Umbilical cord (tissue), 2 donors: ENCODE measurements around a stretch of chr1.

GRCh38 chr1:116687651-116688074, 20.1 kb upstream of the IGSF3 start:
- RAMPAGE, long total RNA: no peak

GRCh38 chr1:116696578-116696999, 29.1 kb upstream of the IGSF3 start:
- RAMPAGE, long total RNA: no peak

DNA sequence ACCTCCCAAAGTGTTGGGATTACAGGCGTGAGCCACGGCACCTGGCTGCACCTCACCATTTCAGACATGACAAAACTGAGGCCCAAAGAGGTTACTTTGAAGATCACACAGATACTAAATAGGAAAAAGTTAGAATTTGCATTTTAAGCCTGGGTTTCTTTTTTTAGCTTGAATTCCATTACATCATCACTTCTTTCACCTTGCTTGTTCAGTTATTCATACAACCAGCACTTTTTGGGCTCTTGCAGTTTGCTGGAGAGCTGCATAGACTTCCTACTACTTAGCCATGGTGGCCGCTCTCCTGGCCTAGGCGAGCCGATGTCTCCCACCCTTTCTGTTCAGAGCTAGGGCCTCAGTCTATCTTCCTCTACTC, 16.3 kb upstream of the CD2 start:
- RAMPAGE, long total RNA: no peak

- RAMPAGE, long total RNA: no peak
Observed at GRCh38 chr1:116769192-116769420, 14.9 kb downstream of the CD2 start.

GRCh38 chr1:116769445-116770280, 15.4 kb downstream of the CD2 start:
- RAMPAGE, long total RNA: no peak

GRCh38 chr1:116800651-116801226, 46.5 kb downstream of the CD2 start:
- RAMPAGE, long total RNA: no peak

DNA sequence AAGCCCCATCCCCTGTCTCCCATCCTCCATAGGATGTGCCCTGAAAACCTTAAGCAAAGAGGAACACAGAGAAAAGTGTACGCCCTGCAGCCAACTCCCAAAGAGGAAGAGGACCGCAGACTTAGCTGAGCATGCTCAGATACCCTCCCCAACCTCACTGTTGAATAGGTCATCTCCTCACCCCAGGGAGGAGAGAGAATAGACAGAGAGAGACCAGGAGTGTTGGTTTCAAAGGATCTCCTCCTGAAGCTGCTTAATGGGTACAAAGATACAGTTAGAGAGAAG, 50.5 kb downstream of the CD2 start:
- RAMPAGE, long total RNA: no peak

DNA sequence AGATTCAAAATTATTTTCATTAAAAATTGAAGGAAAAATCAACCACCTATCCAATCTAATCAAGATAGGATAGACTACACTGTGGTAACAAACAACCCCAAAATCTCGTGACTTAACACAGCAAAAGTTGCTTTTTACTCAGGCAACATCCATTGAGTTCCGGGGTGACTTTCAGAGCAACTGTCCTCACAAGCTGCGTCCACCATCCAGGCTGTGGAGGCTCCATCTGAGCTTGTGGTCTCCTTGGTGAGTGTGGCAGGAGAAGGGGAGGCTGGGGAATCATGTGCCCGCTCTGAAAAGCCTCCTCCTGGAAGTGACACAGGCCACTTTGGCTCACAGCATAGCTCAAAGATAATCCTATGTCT, 52.4 kb downstream of the CD2 start:
- RAMPAGE, long total RNA: no peak

- RAMPAGE, long total RNA: no peak
Observed at GRCh38 chr1:116879596-116879910, 30.2 kb upstream of the PTGFRN start.

DNA sequence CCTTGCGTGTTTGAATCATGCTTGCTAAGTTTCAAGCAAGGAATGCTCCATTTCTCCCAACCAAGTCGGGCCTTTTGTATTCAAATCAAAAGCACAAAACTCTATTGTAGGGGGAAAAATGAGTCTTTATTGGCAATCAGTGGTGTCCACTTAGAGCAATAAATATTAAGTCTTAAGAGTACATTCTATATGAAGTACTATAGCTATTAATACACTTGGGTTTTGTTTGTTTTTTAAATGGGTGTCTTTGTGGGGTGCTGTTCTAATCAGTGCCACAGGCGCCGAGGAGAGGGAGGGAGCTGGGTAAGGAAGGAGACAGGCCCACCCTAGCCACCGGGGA, 704 bp upstream of the PTGFRN start:
- RAMPAGE, long total RNA: no peak

- RAMPAGE, long total RNA: no peak
Observed at GRCh38 chr1:117060964-117061365, 839 bp downstream of the TTF2 start.

GRCh38 chr1:117092977-117093750, 28.4 kb downstream of the TRIM45 start:
- RAMPAGE, long total RNA: no peak

DNA sequence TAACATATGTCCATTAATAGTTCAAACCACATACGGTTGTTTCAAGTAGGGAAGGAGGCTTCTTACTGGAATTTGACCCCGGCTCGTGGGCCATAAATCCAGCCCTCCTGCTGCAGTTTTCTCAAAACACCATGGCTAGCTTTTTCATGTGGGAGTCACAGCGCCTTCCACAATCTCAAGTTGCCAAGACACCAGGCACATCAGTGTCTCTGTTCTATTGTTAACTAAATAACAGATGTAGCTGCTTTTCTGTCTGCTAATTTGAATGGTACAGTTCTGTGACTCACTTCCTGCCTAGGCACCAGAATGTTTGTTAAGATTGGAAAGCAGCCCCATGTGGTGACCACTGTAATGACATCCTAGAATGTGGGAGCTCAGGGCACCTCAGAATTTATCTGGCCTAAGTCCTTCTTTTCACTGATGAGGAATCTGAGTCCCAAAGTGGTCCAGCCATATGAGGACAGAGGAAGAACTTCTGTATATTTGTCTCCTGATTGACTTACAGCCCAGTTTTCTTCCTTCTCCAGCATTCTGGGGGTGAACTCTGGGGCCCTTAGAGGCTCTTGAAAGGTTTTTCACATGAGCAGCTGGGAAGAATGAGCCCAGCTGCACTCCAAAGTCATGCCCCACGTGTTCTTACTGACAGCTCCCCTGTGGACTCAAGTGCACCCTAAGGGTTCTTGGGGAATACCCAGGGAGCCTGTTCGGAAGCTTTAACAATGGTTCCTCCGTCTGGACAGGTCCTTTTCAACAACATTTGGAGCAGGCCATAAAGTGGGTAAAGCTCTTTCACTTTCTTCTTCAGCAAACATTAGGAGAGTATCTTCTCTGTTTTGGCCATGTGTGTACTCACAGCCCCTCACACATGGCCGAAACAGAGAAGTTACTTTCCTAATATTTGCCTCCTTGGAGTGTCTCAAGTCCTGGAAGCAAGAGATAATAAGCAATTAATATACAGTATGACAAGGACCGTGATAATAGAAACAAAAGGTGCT, 27.4 kb downstream of the TRIM45 start:
- RAMPAGE, long total RNA: no peak

DNA sequence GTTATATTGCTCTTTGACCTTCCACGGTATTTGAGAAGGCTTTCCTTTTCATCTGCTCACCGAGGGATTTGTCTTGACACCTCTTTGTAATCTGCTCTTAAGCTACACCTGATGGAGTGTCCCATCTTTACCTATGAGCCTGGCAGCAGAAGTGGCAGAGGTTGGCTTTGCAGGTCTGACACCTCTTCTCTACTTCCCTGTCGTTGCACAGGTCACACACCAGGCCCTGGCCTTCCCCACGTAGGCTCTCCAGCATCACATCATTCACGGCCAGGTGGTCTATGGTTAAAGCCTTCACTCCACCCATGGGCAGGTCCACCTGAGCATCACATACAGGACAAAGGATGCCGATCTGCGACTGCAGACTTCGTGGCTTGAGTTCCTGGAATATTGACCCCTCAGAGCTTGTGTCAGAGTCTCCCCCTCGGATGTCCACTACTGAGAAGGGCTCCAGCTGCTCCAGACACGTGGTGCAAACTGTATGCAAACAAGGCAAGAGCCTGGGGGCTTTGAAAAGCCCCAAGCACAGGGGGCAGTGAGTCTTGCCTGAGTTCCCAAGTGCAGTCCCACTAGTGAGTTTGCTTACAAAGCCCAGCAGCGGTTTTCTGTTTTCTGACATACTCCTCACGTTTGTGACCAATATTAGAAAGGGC, 840 bp downstream of the TRIM45 start:
- RAMPAGE, long total RNA: no peak

GRCh38 chr1:117268669-117269557, 58.2 kb upstream of the VTCN1 start:
- RAMPAGE, long total RNA: no peak

- RAMPAGE, long total RNA: no peak
Observed at GRCh38 chr1:117544836-117545169, 61.0 kb upstream of the TENT5C start.

GRCh38 chr1:117630105-117630423, 24.2 kb downstream of the TENT5C start:
- RAMPAGE, long total RNA: no peak

DNA sequence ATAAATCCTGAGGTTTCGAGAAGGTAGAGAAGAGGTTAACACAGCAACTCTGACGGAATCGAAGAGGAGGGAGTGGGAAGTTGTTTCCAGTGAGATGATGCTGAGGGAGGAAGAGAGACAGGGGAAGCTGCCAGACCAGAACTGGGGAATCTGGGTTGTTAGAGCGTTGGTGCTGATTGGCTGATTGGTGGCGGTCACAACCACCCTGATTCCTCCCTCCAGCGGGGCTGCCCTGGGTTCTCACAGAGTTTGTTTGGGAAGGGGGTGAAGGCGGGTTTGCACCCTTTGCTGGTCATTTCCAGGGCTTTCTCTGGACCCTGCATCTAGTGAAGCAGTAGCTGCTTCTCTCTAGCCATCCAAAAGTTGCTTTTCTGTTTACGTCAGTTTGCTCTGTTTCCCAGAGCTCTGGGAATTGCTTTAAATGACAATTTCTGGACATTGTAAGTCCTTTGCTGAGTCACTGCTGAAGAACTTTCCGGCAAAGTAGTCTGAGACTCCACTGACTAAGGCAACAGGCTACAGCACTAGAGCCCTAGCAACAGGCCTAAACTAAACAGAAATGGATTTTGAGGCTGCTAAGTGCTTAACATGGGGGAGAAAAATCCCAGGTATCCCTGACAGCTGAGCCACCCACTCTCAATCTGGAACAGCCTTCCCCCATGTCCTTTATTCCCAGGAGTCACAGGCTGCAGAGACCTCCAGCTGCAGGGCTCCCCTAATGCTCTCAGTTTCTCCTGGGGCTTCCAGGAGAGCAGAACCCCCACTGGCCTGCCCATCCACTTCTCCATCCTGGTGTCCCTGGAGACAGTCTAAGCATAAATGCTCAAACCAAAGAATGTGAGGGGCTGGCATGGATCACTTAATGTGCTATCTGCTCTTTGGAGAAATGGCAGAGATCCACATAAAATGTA, 90.2 kb downstream of the TENT5C start:
- RAMPAGE, long total RNA: no peak

- RAMPAGE, long total RNA: no peak
Observed at GRCh38 chr1:117760394-117760967, 154.6 kb downstream of the TENT5C start.

GRCh38 chr1:117929861-117930438, 411 bp downstream of the WDR3 start:
- RAMPAGE, long total RNA: no peak